Bronchial lymph node (tissue), 1 donor: ENCODE data around the genes NANOG and C3AR1.

DNA sequence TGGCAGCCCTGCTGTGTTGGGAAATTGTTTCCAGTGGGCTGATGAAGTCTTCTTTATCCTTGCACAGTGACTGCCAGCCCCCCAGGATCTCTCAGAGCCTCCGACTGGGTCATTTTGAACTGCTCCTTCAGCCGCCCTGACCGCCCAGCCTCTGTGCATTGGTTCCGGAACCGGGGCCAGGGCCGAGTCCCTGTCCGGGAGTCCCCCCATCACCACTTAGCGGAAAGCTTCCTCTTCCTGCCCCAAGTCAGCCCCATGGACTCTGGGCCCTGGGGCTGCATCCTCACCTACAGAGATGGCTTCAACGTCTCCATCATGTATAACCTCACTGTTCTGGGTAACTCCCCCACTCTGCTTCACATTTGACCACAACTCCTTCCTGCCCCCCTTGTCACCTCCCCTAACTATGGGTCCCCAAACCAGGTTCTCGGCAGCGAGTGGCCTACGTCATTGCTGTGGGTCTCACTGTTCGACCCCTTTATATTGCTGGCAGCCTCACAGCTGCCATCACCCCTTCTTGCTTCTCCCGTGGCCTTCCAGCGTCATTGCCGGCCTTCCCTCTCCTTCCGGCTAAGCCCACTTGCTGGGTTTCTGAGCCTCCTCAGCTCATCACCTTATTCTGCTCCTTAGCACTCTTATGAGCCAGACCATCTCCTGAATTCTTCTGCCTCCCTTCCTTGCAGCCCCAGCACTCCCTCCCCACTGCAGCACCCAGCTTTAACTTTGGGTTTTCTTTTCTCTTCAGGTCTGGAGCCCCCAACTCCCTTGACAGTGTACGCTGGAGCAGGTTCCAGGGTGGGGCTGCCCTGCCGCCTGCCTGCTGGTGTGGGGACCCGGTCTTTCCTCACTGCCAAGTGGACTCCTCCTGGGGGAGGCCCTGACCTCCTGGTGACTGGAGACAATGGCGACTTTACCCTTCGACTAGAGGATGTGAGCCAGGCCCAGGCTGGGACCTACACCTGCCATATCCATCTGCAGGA lies 2.5 kb downstream of the LAG3 start:
- PRO-cap: bidirectional peak, plus-strand start at position 468 of the sequence, minus-strand start at position 327 of the sequence

- PRO-cap: bidirectional peak, plus-strand start at chr12:6828854, minus-strand start at chr12:6828810; unidirectional peak, minus-strand start at chr12:6829228; unidirectional peak, minus-strand start at chr12:6829437
These were observed 737 bp downstream of the P3H3 start for GRCh38 chr12:6828744-6829543.

DNA sequence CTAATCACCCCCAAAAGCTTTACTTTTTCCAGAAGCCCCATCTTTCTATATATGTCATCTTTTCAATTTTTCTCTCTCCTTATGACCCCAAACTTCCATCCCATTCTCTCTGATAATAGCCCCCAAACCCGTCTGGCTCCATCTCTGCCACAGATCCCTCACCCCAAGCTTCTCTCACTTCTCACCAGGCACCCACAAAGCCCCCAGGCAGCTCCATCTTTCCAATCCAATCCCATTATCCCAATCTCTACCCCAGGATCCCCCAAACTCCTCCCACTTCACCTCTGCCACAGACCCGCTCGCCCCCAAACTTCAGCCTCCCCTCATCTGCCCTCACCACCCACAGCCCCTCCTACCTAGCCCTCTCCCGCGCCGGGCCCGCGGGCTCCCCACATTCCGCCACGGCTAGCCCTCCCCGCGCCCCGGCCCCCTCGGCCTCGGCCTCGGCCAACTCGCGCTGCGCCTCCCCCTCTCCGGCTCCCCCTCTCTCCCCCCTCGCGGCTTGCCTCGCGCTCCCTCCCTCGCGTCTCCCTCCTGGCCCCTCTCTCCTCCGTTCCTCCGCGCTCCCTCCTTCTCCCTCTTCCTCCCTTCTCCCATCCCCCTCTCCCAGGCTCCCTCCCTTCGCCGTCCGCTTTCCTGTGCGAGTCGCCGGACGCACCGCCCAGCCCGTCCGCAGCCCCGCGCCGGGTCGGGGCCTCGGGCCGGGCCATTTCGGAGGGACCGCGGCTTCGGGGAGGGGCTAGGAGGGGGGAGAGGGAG lies 409 bp upstream of the ATN1 start:
- PRO-cap: bidirectional peak, plus-strand start at position 643 of the sequence, minus-strand start at position 530 of the sequence

DNA sequence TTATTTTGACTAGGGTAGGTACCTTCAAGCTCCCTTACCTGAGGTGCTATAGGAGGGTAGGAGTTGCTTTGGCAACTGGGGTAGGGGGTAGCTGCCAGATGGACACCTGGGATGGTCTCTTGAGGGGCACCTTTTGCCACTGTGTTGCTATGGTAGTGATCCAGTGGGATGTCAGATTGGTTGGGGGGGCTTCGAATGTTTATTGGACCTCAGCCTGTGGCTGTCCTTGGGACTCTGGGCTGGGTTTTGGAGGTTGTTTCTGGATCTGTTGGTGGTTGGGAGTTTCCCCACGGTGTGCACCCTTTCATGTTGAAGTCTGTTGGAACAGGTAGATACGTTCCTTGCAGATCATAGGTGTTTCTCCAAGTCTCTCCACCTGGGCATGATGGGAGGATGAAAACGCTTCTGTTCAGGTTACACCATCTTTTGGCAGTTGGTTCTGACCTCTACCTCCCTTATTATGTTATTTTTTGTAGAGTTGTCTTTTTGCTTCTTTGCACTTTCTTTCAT lies 1.7 kb downstream of the ATN1 start:
- PRO-cap: no peak

DNA sequence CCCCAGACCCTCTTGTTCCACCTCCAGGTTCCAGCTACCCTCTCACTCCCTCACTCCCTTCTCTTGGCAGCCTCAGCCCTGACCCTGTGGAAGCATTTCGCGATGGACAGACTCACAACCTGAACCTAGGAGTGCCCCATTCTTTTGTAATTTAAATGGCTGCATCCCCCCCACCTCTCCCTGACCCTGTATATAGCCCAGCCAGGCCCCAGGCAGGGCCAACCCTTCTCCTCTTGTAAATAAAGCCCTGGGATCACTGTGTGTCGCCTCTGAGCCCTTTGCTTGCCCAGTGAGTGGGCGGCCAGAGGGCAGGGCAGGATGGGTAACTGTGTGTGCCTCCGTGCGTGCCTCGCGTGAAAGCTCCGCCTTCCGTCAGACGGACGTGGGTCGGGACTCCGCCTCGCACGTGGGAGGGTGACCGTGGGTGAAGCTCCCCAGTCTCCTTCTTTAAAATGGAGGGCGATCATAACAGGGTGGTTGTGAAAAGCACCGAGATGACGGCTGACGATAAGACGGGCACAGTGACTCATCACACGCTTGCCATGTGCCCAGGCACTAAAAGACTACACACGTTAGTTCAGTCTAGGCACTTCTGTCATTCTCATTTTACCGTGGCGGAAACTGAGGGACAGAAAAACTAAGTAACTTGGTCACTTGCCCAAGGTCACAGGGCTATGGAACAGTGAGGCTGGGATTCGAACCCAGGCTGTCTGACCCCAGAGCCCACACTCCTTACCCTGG lies 9.2 kb downstream of the PHB2 start:
- PRO-cap: bidirectional peak, plus-strand start at position 375 of the sequence, minus-strand start at position 454 of the sequence

GRCh38 chr12:6963442-6963685 lies 7.1 kb downstream of the PHB2 start:
- PRO-cap: no peak

DNA sequence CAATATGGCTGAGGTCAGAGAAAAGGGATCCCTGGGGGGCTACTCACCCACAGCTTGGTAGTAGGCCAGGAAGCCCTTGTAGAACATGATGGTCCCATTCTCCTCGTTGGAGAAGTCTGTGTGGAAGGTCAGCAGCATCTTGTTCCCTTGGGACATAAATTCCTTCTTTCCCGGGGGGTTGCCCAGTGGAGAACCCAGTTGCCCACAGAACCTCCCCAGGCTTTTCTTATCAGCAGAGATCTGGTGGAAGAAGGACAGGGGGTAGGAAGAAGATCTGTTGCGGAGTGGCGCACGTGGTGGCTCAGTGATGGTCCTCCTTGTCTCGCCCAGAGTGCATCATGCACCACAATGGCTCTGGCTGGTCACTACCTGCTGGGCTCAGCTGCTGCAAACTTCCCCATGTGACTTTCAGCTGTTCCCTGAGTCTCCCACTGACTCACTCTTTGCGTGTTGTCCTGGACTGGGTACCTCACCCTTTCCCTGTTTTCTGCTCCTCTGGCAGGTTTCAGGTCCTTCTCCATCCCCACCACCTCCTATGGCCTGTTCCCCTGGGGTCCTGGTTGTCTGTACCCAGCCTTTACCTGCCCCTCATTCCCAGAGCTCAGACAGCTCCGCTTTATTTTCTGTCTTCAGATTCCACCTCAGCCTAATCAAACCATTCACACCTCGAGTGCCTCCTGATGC lies 2.1 kb downstream of the C1R start:
- PRO-cap: bidirectional peak, plus-strand start at position 446 of the sequence, minus-strand start at position 333 of the sequence

DNA sequence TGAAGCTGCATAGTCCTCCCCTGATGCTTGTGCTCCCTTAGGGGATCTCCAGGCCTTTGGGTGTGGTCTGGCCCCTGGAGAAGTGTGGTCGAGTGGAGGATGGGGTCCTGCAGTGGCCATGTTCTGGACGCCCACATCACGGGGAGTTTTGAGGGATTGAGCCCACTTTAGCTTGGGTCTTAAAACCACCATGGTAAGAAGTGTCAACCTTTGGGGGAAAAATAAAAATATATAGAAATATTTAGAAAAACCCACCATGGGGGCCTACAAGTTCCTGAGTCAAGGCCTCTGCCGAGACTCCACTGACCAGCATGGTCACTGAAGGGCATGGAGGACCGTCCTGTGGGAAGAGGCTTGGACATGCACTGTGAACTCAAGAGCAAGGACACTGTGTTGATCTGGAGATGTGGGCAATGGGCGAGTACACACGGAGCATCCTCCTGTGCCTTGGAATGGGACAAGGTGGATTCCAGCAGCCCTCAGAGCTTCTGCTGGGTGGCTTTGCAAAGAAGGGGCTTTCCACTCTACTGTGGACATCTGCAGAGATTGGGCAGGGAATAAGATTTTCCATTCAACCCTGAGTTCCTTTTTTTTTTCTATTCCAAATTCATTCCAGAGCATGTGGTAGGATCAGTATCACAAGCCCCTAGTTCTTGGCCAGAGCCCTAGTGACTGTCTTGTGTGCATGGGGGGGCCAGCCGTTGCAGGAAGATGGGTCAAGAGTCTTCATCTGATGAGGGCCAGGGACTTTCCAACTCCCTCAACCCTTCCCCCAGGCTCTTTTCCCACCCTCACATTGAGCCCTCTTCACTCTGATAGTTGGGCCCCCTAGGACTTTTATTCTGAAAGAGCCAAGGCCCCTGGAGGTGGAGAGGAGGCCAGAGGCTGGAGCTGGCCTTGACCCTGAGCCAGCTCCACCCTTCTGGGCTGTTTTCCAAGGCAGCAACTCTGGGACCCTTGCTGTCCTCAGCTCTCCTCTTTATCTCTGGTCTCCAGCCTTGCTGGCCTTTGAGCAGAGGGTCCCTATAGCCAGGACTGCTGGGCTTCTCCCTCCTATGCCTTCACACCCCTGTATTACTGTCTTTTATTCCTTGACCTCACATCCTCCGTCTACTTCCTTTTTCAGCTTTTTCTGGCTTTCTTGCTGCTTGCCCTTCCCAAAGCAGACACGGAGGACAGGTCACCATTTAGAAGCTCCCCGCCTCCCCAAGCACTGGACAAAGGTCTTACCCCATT lies 6.0 kb downstream of the RBP5 start:
- PRO-cap: bidirectional peak, plus-strand start at position 668 of the sequence, minus-strand start at position 454 of the sequence

DNA sequence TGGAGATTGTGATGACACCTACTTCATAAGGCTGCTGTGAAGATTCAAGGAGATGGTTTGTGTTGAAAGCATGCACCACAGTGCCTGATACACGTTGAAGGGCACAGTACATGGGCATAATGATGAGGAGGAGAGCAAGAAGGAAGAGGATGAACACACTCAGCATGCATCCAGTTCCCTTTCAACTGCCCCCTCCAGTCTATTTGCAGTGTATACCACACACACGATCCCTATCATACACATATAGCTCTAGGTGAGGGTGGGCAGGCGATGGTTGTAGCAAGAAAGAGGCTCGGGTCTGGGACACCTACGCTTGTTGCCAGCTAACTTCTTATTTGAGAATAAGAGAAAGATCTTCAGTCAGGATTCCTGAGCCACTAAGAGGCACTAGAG lies 3.9 kb downstream of the CLSTN3 start:
- PRO-cap: no peak

DNA sequence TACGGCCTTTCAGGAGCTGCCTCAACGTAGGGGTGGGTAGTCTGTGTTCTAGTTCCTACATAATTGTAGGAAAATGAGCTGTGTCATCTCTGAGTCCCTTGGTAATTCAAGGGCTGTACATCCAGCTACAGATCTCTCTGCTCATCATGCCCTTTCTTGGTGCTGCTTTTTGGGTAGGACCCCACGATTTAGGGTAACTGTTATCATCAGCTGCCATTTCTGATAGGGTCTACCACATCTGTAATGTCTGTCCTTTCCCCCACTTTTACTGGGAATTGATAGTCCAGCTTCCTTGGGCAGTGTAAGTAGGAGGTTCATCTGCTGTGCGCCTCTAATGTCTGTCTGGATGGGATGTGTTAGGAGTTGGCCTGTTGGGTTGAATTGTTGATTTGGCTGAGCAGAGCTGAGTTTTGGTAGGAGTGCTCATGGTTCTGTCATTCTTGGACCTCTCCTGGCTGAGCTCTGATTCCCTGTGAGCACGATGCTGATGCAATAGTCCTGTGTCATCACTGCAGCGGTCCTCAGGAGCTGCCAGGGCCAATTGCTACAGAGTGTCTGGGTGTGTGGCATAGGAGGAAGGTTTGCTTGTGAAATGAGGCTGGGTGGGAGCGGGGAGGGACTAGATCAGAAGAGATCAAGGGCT lies 21.0 kb downstream of the PEX5 start:
- PRO-cap: no peak

DNA sequence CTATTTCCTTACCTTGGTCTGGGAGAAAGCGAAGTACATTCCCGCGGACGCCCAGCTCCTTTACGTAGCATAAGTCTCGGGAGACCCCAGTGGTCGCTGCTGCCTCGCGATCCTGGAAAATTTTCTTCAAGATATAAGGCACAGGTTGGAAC lies 250 bp downstream of the GDF3 start:
- PRO-cap: no peak

GRCh38 chr12:7788801-7789718 lies at the start of gene NANOG:
Gene NANOG (plus strand): TSS chr12:7789402.
- PRO-cap: no peak

GRCh38 chr12:7843671-7843922 lies 29.1 kb downstream of the SLC2A14 start:
- PRO-cap: no peak

DNA sequence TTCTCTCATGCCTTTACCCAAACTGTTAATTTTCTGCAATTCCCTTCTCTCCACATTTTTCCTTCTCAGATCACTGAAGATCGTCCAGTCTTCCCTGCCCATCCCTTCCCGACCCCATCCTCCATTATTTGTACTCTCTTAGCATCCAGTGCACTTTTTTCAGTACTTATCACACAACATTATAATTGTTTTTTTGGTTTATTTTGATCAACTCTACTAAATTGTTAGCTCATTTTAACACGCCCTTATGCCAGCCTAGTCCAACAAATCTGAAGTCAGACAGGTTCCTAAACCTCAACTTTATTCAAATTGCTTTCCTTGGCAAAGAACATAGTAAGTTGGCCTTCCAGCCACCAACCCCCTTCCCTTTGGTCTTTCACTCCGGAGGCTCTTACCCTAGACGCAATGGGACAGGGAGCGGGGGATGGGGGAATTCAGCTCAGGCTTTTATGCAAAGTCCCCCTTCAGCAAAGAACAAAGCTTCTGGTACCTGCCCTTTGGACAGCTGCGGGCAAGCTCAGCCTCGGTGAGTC lies 17.7 kb upstream of the SLC2A14 start:
- PRO-cap: no peak

GRCh38 chr12:8038644-8039158 lies 6.2 kb downstream of the FOXJ2 start:
- PRO-cap: no peak

- PRO-cap: bidirectional peak, plus-strand start at chr12:8066571, minus-strand start at chr12:8066359
These were observed at the start of gene C3AR1 for GRCh38 chr12:8066053-8066783. Gene C3AR1 (minus strand): TSS chr12:8066359.

- PRO-cap: unidirectional peak, plus-strand start at chr12:8180256
These were observed 23.3 kb downstream of the ZNF705A start for GRCh38 chr12:8179853-8180818.

DNA sequence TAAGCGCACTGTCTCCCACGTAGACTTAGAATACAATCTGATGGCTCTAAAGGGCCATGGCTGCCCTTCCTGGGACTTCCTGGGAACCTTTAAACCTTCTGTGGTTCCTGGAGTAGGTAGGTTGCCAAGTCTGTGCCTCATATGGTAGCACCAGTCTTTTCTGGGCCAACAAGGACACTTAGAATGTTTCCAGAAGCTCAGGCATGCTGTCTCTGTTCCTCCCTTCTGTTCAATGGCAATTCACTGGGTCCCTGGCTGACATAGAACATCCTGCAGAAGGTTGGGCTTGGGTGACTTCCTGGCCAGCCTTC lies 24.4 kb downstream of the ZNF705A start:
- PRO-cap: no peak

- PRO-cap: no peak
These were observed 65.4 kb upstream of the CLEC6A start for GRCh38 chr12:8390213-8390928.

GRCh38 chr12:8696775-8697011 lies 1.1 kb upstream of the RIMKLB start:
- PRO-cap: no peak